Mesenchymal stem cell of adipose (primary cell): ENCODE measurements around a stretch of chr2.

DNA sequence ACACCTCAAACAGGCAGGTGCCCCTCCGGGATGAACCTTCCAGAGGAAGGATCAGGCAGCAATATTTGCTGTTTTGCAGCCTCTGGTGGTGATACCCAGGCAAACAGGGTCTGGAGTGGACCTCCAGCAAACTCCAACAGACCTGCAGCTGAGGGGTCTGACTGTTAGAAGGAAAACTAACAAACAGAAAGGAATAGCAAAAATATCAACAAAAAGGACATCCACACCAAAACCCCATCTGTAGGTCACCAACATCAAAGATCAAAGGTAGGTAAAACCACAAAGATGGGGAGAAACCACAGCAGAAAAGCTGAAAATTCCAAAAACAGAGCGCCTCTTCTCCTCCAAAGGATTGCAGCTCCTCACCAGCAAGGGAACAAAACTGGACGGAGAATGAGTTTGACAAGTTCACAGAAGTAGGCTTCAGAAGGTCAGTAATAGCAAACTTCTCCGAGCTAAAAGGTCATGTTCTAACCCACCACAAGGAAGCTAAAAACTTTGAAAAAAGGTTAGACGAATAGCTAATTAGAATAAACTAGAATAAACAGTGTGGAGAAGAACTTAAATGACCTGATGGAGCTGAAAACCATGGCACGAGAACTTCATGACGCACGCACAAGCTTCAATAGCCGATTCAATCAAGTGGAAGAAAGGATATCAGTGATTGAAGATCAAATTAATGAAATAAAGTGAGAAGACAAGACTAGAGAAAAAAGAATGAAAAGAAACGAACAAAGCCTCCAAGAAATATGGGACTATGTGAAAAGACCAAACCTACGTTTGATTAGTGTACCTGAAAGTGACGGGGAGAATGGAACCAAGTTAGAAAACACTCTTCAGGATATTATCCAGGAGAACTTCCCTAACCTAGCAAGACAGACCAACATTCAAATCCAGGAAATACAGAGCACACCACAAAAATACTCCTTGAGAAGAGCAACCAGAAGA is 110.4 kb downstream of the SP100 start:
- CAGE, long polyA plus RNA: no peak

- CAGE, long polyA plus RNA: no peak
Observed at GRCh38 chr2:230589313-230589923, 123.2 kb upstream of the CAB39 start.

DNA sequence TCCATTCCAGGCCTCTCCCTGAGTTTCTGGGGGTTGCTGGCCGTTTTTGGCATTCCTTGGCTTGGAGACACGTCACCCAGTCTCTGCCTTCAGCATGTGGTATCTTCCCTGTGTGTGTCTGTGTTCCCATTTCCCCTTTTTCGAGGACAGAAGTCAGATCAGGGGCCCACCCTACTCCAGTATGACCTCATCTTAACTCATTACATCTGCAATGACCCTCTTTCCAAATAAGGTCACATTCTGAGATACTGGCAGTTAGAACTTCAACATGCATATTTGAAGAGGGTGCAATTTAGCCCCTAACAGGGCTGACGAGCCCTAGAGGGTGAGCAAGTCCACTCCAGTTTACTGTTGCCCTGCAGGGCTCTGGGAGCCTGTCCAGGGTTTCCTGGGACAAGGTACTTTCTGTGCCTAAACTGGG is 45.4 kb upstream of the CAB39 start:
- CAGE, long polyA plus RNA: no peak

- CAGE, long polyA plus RNA: no peak
Observed at GRCh38 chr2:230687371-230687760, 25.3 kb upstream of the CAB39 start.

DNA sequence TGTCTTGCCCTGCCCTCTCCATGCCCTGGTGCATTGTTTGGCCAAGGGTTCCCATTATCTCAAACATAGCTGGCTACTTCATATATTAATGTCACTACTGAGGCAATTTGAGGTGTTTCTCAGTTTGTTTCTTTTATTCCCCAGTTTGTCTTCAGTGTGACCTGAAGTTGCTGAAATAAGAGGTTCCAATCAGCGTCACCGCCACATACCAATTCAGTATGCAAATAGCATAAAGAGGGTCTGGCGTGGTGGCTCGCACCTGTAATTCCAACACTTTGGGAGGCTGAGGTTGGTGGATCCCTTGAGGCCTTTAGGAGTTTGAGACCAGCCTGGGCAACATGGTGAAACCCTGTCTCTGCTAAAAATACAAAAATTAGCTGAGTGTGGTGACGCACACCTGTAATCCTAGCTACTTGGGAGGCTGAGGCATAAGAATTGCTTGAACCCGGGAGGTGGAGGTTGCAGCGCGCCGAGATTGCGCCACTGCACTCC is 11.1 kb downstream of the CAB39 start:
- CAGE, long polyA plus RNA: no peak

- CAGE, long polyA plus RNA: no peak
Observed at GRCh38 chr2:230801565-230802508, 62.9 kb upstream of the ITM2C start.

DNA sequence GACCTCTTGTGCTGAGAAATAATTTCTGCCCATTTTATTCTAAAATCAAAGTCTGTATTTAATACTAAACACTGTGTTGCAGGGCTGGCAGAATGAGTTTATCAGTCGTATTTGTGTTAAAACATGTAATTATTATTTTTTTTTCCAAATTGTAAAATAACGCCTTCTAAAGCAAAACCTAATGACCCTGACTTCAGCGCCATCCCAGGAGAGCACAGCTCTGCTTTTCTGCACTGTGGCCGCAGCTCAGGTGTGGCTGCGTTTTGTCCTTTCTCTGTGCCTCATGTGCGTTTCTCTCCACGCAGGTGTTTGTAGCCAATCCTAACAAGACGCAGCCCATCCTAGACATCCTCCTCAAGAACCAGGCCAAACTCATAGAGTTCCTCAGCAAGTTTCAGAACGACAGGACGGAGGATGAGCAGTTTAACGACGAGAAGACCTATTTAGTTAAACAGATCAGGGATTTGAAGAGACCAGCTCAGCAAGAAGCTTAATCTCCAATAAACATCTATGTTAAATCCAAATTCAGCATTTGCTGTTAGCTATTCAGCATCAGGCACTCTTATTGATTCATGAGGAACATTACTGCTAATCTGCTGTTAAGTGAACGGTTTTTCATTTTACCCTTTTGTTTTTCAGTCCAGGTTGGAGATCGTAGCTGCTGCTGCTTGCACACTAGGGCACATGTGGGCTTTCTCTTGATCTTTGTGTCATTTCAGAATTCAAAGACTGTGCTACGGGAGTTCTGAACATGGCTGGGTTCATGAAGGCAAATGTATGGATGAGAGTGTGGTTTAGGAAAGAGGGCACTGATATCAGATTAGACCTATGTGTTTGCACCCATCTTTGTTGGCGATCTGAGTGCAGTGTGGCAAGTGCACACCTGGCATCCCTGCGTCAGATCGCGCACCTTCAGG is 46.3 kb upstream of the ITM2C start:
- CAGE, long polyA plus RNA: no peak

DNA sequence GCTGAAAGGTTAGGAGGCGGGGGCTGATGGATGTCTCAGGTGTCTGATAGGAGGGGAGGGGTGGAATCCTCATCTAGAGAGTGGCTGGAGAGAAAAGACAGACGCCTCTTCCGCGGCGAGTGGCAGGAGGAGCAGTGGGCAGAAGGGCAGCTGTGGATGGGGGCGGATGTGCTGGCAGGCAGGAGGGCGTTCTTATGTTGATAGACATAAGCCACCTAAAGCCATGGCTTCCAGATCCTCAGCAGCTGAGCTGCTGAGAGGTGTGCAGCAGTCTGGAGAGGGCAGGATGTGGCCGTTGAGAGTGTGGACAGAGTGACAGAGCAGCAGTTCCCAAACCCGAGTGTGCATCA is 3.2 kb upstream of the ITM2C start:
- CAGE, long polyA plus RNA: no peak

GRCh38 chr2:230880041-230880361 is 15.3 kb downstream of the ITM2C start:
- CAGE, long polyA plus RNA: no peak

DNA sequence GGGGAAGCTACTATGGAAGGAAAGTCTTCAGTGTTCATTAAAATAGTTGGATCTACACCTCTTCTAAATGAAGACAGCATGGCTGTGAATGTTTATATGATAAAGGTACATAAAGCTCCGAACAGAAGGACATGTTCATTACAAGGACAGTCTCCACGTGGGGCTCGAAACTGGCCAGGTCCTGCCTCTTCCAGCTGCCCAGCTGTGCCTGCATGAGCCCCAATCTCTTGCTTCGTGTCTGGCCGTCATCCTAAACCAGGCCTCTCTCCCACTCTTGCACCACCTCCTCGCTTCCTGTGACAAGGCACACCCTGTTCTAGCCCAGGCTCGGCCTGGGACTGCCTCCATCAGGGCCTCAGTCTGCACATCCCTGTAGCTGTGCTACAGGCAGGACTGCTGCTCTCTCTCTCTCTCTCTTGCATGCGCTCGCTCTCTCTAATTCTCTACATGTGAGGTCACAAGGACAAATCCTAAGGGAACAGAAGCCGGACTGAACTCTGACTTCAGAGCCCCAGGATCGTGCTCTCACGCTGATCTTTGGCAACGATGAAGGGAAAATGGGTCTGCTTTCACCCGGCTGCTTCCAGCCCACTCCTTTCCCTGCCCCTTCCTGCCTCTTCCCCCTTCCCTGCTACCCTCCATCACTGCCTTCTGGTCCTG is 7.6 kb upstream of the GPR55 start:
- CAGE, long polyA plus RNA: no peak

- CAGE, long polyA plus RNA: no peak
Observed at GRCh38 chr2:230956756-230957260, 31.8 kb upstream of the GPR55 start.

DNA sequence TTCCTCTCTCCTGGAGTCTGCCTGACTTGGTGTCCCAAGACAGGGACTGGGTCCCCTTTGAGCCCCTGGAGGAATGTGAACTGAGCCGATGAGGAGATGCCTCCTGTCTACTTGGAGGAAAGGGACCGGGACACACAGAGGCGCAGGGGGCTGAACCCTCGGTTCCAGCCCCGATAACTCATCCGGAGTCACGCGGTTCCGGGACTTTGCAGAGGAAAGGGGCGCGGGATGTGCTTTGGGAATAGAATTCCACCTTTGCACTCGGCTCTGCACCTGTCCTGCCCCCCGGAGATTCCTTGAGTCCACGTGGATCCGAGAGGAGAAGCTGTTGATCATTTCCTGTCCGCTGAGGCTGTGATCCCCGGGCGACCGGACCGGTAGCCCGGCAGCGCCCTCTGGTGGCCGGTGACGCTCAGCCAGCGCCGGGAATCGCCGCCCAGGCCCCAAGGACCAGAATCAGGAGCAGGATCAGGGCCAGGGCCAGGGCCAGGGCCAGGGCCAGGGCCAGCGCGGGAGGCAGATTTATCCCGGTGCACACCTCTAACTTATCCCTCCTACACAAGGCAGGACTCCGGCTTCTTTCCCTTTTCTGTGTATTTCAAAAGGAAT is 8.8 kb upstream of the SPATA3 start:
- CAGE, long polyA plus RNA: no peak

GRCh38 chr2:231047181-231048442 is 9.1 kb upstream of the PSMD1 start:
- CAGE, long polyA plus RNA: no peak

DNA sequence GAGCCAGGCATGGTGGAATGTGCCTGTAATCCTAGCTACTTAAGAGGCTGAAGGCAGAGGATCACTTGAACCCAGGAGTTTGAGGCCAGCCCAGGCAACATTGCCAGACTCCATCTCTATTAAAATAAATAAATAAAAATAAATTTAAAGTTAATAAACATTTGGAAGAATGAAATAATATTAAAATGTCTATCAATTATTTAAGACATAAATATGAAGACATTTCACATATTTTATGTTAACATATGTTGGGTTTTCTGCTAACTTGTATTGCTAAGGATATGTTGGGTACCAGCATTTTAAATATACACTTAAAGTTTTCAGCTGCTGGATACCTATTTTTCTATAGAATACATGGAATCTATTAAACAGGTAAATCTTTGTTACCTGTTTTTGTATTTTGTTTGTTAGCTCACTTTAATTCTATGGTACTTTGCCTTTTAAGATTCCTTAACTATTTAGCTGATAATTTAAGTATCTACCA is 3.6 kb downstream of the HTR2B start:
- CAGE, long polyA plus RNA: no peak

DNA sequence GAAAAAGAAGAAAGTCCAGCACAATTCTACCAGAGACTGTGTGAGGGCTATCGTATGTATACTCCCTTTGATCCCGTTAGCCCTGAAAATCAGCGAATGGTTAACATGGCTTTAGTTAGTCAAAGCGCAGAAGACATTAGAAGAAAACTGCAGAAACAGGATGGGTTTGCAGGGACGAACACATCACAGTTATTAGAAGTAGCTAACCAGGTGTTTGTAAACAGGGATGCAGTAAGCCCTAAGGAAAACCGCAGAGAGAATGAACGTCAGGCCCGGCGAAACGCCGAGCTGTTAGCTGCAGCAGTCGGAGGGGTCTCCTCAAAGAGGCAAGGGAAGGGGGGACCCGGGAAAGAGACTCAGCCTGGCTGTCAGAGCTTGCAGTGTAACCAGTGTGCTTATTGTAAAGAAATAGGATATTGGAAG is 7.3 kb downstream of the B3GNT7 start:
- CAGE, long polyA plus RNA: no peak

DNA sequence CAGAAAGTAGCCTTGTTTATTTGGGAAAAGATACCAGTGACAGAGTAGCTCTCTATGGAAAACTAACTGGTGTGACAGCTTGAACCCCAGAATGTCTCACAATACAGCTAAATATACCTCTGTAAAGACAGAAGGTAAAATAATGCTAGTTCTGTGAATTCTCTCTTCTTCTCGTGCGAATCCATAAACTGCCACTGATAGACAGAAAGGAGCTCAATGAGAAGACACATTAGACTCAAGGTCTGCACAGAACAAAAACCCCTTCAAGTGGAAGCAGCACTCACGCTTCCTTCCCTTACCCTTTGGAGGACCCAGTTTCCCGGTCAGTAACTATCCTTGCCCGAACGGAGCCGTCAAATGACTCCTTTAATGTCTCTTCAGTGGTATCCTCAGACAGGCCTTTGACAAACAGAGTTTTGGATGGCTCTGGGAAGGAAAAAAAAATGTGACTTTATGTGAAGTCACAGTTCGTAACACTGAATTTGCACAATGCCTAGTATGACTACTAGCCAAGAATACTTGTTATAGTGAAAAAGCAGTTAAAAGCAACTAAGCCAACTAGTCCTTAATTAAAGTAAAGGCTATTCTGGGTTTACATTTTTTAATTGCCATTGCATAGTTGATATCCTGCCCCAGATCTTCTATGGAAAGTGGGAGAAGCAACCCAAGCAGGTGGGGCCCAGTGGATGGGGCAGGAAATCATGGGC is 8.4 kb downstream of the NCL start:
- CAGE, long polyA plus RNA: no peak

DNA sequence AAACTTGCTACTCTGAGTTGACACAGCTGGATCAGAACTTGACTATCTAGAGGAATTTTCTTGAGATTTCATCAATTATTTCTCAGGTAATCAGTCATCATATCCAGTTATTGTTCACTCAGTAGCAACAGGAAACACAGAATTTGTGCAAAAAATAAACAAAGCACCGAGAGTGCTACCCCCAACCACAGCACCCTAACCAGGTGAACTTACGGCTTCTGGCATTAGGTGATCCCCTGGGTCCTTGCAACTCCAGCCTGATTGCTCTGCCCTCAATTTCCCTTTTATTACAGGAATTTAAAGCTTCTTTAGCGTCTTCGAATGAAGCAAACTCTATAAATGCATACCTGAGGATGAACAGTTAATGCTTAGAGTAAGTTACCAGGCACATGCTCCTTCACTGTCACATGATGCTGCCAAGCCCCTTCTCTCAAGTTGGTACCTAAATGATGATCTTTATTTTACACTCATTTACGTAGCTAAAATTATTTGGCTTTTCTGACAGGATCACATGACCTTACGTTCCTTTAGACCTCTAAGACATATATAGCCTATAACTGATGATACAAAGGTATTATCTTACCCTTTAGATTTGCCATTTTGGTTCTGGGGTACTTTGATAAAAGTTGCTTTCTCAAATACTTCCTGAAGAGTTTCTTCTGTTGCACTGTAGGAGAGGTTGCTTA is 7.7 kb downstream of the NCL start:
- CAGE, long polyA plus RNA: no peak

GRCh38 chr2:231601433-231602089 is 8.9 kb downstream of the TEX44 start:
- CAGE, long polyA plus RNA: no peak

DNA sequence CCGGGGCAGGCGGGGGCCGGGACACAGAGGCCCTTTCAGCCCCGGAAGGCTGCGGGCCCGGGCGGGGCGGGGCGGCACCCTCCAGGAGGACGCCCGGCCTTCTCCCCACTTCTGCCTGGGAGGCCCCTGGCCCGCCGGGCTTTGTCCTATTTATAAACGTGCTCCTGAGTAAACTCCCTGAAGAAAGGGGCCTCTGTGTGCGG is 12.2 kb downstream of the TEX44 start:
- CAGE, long polyA plus RNA: no peak

- CAGE, long polyA plus RNA: no peak
Observed at GRCh38 chr2:231611349-231611674, 18.6 kb downstream of the TEX44 start.